ENCODE measurements around the genes IL12B, GABRA1 and CCNG1.

- PRO-cap: no peak
Measured at GRCh38 chr5:159186254-159186857, 23.0 kb downstream of the RNF145 start.

- PRO-cap: no peak
Measured at GRCh38 chr5:159330411-159330685, at the start of gene IL12B. Gene IL12B (minus strand): TSS chr5:159330487.

DNA sequence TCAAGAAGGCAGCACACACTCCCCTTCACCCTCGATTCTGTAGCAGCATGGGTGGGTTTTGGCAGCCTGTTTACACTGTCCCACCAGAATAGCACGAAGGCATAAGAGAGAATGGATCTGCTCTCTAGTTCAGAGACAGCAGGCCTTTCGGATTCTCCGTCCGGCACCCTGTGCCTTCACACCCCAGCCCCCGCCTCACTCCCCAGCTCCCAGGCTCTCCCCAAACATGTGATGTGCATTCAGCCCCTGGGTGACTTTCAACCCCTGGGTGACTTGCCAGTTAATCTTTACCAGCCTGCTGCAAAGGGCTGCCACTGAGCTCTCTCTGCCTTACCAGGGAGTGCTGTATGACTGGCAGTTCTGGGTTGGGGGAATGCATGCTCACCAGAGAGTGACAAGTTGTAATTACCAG is 5.0 kb upstream of the ADRA1B start:
- PRO-cap: no peak

GRCh38 chr5:160399191-160399664 is 626 bp downstream of the FAM200C start:
- PRO-cap: no peak

GRCh38 chr5:160417680-160418402 is 1.0 kb downstream of the SLU7 start:
- PRO-cap: no peak

DNA sequence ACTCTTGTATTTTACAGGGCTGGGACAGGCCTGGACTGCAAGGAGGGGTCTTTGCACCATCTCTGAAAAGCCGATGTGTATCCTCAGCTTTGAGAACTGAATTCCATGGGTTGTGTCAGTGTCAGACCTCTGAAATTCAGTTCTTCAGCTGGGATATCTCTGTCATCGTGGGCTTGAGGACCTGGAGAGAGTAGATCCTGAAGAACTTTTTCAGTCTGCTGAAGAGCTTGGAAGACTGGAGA is 63.5 kb downstream of the PTTG1 start:
- PRO-cap: no peak

DNA sequence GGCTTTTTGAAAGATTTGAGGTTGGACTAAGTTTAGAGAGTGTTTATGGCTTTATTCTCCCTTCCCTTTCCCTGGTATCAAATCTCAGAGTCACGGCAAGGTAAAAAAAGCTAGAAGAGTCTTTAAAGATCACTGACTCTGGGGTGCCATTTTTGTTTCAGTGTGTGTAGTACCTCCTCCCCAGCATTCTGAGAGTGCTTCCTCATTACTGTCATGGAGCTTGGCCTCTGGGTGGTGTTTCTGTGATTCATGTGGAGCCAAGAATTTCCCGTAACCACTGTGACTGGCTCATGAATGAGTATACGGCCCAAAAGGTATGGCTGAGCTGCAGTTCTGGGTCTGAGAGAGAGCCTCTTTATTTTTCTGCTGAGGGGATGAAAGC is 85.5 kb downstream of the PTTG1 start:
- PRO-cap: unidirectional peak, minus-strand start at position 190 of the sequence

DNA sequence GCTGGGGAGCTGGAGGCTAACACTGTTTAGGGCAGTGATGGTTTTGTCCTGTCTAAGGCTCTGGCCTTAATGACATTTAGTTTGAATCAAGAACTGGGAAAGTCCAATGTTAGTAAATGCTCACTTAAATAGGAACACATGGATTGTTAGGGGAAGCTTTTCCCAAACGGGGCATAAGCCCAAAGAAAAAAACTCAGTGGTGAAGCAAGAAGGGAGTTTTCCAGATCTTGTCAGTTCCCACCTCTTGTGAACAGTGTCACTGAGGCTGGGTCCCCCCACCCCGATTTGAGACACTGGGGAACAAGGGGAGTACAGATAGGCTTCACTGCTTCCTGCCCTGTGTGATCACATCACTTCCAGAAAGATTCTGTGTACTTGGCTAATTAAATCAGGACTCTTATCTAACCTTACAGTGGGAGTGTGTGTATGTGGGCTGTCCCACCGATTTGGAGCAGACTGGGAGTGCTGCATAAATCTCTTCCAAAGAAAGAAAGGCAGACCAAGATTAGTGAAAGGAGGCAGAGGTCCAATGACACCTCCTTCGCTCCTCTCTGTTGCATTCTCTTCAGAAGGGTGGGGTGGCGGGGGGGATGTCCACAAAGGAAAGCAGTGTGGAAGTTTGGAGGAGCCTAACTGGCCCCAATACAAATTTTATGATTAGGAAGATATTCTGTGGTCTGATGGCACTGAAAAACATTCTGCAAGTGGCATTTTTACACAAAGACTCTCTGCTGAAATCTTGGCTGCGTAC is 206.5 kb downstream of the PTTG1 start:
- PRO-cap: no peak

DNA sequence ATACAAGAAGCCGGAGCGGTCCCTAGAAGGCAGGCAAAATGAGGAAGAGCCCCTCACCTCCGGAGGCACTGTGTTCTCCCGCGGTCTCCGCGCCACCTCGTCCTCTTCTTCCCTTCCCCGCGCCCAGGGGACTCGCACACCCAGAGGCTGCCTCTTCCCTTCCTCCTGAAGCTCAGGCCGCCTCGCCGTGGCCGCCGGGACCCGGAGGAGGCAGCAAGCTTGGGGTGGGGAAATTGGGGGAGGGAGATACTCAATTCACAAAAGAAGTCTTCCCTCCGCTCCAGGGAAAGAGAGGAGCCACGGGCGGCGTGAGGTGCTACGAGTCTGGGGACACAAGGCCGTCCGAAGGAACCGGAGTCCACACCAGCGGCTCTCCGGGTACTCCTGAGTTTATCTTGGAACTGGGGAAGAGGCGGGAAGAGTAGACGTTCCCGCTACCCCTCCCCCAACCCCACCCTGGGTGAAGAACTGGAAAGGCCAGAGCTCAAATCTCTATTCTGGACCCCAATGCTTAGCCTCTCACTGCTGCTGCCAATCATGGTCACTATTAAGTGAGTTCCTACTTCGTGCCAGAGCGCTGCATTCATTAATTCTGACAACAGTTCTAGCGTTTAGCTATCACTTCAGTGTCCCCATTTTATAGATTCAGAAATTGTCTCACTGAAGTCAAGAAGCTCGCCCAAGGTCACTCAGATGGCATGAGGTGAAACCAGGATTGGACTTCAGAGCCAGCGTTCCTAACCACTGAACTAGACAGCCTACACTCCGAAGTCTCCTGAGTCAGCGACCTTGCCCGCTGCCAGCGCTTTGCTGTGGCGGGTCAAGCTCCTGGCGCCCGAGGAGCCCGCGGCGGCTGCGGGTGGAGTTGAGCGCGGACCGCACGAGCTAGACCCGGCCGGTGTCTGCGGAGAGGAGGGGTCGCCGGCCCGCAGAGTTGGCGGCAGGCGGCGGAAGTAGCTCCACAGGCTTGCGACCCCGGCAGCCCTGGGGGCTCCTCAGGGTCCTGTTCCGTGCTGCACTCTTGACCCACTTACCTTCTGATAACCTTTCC is 1.8 kb upstream of the GABRB2 start:
- PRO-cap: no peak

GRCh38 chr5:161847840-161848761 is at the start of gene GABRA1:
Gene GABRA1 (plus strand): TSS chr5:161848120.
- PRO-cap: no peak

GRCh38 chr5:163437442-163438402 is at the start of gene CCNG1:
Gene CCNG1 (plus strand): TSS chr5:163437595.
- PRO-cap: bidirectional peak, plus-strand start at chr5:163437595, minus-strand start at chr5:163437294; unidirectional peak, minus-strand start at chr5:163437912

- PRO-cap: no peak
Measured at GRCh38 chr5:166926041-166926485, 52.8 kb upstream of the TENM2 start.

- PRO-cap: no peak
Measured at GRCh38 chr5:167296124-167296763, 317.4 kb downstream of the TENM2 start.

DNA sequence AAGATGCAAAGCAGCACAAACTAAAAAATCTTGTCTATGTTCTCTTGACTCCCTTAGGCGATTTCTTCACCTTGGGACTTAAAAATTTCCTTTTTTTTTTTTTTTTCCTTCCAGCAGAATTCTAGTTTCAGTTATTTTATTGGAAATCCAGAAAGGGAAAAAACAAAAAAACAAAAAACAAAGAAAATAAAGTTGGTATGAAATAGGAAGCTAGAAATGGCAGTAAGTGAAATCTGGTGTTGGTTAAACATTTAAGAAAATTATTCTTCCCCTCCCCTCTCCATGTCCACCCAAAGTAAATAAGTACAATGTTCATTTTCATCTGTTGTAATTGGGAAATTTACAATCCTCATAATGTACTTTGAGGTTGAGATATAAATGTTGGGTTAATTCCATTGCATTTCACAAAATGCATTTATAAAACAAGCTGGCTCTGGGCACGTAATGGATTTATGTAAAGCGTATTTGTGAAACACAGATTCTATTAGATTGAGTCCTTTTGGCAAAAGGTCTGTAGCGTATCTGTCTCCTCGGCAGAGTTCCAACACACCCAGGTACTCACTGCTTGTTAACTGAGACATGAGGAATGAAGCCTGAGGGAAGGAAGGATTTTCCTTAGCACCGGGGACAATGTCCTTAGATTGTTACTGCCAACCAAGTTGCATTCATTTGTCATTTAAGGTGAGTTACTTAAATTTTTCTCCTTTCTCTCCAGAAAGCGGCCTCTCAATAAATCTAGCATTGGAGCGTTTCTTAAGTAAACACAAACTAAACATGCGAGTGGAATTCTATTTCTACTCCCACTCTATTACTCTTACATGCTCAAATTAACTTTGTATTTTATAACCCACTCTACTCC is 400.2 kb downstream of the TENM2 start:
- PRO-cap: no peak

DNA sequence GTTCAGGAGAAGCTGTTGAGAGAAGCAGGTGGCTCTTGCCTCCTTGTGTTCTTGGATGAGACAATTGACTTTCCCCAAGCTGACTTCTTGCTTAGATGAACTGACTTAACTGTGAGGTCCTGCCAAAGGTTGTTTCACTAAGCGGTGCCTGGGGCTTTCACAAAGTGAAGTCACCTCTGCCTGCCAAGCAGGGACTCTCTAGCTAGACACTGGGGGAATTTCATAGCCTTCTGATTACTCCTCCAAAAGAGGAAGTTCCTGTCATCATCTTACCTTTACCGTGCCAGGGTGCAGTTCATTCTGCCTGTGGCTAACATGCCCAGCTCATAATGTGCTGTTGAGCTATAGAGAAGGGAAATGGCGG is 472.1 kb upstream of the WWC1 start:
- PRO-cap: no peak

GRCh38 chr5:168269051-168269947 is 22.1 kb upstream of the WWC1 start:
- PRO-cap: bidirectional peak, plus-strand start at chr5:168269595, minus-strand start at chr5:168269422

DNA sequence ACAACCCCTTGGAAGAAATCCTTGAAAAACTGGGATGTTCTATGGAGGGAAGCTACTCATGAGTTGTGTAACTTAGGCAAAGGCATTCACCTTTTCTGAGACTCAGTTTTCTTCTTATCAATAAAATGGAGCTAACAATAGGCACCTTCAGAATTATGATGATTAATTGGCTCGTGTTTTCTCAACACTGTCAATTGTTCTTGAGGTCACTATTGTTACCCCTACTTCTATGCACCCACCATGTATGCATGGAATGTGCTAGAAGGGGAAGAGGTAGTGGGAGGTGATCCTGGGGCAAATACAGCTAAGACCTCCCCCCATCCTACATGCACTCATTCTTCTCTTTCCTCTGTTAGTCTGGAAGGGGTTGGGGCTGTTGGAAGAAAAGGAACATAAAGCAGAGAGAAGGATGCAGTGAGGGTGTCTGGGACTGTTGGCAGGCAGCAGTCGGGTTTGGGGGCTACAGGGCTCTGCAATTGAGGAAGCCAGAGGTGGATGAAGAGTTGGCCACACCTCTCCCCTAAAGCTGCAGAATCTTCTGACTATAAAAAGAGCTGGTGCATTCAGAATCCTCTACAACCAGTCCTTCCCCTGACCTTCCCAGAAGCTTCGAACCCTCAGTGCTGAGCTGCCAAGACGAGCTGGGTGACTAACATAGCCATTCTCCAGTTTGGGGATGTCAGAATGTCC is 39.0 kb downstream of the WWC1 start:
- PRO-cap: no peak

DNA sequence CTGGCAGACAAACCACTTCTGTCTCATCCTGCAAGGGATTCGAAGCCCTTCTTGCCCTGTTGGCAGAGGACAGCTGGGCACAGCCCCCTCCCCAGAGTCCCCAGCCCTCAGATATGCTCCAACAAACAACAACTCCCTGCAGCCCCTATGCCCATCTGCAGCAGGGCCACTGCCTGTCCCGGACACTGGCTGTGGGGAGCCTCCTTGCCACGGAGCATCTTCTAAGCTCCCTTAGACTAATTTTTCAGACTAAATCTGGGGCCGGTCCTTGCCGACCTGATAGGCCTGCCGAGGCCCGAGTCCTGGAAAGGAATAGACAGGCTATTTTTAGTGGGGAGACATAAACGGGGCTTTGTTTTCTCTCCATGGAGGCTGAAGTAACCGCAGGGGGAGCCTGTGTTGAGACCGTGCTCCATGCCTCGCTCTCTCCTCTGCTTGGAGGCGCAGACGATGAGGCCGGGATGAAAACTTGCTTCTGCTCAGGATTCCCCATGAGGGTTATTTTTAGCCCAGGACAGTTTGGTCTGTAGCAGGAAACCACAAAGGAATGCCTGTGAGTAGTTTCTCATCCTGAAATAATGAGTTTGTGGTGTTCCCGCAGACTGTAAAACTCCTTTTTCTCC is 82.1 kb upstream of the RARS1 start:
- PRO-cap: no peak

DNA sequence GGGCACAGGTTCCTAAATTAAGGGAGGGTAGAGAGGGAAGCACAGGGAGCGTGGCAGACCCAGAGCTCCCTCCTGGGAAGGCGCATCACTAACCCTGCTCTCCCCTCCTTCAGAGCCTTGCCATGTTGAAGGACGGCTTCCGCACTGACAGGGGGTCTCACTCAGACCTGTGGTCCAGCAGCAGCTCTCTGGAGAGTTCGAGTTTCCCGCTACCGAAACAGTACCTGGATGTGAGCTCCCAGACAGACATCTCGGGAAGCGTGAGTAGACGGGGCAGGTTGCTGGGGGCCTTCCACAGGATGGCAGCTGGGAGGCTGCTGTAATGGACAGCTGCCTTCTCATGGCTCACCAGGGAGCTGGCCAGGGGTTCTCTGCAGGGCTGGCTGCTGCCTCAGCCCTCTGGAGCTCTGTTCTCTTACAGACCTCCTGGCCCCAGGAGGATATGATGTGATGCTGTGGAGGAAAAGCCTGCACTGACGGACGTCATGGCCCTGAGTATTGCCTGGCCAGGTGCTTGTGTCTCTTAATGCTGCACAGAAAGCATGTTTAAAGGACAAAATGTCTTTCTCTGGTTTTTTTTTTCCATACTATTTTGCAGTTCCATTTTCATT is 77.8 kb upstream of the RARS1 start:
- PRO-cap: no peak

DNA sequence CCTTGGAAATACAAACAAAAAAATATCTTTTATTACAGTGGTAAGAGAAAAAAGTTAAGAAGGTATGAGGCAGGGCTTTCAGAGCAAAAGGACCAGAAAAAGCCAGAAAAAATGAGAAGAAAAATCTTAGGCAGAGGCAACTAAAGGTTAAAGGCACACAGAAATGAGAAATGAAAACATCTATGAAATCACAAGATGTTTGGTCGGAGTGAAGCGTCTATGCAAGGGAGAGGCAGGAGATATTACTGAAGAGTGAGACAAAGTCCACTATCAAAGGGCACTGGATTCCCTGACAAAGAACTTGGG is 17.0 kb downstream of the PANK3 start:
- PRO-cap: no peak